Cardiac septum (tissue), 1 donor: ENCODE measurements around a stretch of chr20.

GRCh38 chr20:63695179-63696112 is 1.0 kb upstream of the TNFRSF6B start:
- PRO-cap, result no peak

DNA sequence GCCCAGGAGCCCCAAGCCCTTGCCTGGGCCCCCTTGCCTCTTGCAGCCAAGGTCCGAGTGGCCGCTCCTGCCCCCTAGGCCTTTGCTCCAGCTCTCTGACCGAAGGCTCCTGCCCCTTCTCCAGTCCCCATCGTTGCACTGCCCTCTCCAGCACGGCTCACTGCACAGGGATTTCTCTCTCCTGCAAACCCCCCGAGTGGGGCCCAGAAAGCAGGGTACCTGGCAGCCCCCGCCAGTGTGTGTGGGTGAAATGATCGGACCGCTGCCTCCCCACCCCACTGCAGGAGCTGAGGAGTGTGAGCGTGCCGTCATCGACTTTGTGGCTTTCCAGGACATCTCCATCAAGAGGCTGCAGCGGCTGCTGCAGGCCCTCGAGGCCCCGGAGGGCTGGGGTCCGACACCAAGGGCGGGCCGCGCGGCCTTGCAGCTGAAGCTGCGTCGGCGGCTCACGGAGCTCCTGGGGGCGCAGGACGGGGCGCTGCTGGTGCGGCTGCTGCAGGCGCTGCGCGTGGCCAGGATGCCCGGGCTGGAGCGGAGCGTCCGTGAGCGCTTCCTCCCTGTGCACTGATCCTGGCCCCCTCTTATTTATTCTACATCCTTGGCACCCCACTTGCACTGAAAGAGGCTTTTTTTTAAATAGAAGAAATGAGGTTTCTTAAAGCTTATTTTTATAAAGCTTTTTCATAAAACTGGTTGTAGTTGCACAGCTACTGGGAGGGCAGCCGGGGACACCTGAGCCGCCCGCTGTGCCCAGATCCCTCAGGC is 1.7 kb downstream of the TNFRSF6B start:
- PRO-cap, result no peak

DNA sequence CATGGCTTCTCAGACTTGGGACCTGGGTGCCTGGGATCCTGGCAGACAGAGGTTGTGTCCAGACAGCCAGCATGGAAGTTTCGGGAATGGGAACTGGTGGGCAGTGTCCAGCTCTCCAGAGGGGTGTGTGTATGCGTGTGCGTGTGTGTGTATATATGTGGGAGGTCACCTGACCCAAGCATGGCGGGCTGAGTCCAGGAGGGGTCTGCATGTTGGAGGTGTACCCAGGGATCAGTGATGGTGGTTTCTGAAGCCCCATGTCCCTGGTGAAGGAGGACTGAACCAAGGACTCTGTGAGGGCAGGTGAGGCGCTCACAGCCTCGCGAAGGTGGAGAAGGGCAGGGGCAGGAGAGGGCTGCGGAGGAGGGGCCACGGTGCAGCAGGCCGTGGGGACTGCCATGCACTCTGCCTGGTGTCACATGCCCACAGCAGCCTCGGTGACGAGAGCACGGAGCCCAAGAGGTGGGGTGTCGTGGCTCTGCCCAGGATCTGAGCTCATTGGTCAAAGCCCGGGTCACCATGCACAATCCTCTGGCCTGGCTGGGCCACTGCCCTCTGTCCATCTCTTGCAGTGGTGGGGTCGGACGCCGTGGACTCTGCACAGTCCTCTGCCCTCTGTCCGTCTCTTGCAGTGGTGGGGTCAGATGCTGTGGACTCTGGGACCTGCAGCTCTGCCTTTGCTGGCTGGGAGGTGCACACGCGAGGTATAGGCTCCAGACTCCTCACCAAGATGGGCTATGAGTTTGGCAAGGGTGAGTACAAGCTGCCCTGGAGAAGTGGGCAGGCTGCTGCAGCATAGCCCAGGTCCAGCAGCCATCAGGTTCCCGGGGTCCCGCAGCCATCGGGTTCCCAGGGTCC is 2.2 kb upstream of the LIME1 start:
- PRO-cap, result no peak

- PRO-cap, result no peak
Observed at GRCh38 chr20:63735420-63736069, 919 bp upstream of the LIME1 start.

- PRO-cap, result no peak
Observed at GRCh38 chr20:63743128-63744097, 3.8 kb downstream of the SLC2A4RG start.

DNA sequence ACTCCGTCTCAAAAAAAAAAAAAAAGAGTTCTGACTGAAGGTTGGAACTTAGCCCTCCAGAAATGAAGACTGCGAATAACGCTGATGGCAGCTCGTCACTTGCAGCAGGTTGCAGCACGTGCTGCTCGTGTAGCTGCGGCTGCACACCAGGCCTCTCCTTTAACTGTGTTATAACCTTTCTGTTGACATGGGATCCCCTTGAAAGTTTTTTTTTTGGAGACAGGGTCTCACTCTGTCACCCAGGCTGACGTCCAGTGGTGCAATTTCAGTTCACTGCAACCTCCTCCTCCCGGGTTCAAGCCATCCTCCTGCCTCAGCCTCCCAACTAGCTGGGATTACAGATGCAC is 26.6 kb downstream of the DNAJC5 start:
- PRO-cap, result no peak

DNA sequence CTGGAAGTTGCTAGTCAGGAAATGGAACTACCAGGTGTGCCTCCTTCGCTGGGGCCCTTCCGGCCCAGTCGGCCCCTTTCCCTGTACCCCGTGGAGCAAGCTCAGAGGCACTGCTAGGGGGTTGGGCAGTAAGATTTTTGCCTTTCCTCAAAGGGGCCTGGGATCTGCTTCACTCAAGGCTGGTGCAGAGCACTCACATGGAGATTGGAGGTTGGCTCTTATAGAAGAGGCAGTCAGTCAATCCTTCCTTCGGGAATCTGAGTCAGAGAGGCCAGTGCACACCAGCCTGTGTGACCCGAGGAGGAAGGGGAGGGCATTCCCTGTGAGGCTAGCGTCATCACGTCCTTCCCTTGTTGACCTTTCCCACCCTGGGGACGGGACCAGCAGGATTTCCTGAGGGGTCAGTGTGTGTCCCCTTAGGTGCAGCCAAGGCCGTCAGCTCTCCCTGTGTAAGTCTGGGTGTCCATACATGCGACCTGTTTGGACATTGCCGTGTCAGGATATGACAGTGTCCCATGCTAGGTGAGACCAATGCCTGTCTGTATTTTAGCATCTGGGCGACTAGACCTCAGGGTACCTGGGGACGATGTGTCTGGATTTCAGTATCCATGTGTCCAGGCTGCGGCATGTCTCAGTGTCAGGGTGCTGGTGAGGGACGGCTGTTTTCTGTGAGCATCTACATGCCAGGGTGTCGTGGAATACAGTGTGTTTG is 2.7 kb upstream of the ZNF512B start:
- PRO-cap, result bidirectional peak, plus-strand start at position 390 of the sequence, minus-strand start at position 259 of the sequence

DNA sequence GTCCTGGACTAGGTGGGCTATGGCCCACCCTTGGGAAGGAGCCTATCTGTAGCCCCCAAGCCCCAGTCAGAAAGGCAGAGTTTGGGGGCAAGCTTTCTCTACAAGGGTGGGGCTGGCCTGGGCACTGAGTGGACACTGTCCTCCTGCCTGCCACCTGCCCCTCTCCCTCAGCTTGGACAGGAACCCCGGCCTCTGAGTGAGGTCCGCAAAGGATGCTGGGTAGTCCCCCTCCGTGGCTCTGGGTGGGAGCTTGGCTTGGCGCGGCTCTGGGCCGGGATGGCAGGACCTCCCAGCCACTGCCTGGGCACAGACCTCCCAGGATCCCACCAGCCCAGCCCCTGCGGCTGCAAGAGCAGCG is 2.8 kb upstream of the SOX18 start:
- PRO-cap, result unidirectional peak, minus-strand start at position 165 of the sequence

DNA sequence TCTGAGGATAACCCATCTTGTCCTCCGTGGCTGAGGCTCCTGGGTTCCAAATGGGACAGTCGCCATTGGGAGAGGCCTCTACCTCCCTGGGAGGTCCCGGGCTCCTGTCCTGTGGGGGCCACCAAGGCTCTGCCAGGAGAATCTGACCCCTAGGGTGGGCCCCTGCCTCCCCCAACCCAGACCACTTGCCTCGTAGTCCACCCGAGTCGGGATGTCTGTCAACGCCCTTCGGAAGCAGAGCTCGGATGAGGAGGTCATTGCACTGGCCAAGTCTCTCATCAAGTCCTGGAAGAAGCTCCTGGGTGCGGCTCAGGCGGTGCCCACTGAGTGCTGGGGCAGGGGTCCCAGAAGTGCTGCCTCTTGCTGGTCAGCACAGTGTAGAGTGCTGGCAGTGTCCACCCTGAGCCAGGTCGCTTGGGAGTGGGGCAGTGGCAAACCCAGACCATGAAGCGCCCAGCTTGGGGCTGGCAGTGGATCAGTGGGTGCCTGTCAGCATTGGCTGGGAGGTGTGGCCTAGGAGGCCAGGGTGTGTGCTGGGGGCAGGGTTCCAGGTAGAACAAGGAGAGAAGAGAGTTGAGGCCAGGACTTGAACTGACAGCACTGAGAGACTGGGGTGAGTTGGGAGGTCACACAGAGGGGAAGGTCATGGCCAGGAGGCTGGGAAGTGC is 3.9 kb downstream of the TCEA2 start:
- PRO-cap, result no peak

DNA sequence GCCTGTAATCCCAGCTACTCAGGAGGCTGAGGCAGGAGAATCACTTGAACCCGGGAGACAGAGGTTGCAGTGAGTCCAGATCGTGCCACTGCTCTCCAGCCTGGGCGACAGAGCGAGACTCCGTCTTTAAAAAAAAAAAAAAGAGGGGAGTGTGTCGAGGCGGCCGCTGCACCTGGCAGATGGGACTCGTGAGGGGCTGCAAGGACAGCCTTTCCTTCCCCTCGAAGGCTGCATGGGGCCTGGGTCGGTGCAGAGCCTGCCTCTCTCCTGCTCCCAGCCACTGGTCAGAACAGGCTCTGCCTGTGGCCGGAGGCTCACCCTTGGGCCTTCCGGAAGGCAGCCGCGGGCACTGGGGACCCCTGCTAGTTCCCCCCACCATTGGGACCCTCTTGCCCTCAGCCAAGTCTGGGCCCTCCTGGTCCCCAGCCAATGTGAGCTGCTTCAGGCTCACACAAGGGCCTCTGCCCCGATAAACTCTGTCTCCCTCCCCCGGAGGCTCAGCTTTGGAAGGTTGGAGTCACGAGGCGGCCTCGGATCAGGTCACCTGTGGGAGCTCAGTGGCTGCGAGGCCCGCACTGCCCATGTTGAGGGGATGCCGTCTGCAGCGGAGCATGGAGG is 8.0 kb downstream of the RGS19 start:
- PRO-cap, result no peak

- PRO-cap, result no peak
Observed at GRCh38 chr20:64071847-64072356, 7.4 kb downstream of the RGS19 start.

DNA sequence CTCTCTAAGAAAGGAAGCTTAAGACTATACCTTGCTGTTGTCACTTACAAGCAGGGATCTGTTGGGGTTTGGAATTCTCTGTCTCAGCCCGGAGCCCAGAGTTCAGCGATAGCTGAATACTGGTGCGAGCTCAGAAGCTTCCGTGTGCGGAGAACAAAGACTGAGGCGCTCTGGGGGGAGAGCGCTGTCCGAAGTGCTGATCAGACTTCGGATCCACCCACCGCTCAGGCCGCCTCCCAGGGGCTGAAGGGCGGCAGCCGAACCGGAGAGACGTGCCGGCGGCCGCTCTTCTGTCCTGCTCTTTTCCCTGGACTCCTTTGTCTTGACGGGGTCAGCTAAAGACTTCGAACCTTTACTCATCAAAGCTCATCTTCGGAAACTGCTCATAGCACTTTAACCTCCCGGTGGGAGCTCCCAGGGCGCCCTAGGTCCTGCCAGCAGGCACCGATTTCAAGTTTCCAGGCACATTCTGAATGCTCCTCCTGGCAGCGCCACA is 2.3 kb upstream of the MYT1 start:
- PRO-cap, result no peak

DNA sequence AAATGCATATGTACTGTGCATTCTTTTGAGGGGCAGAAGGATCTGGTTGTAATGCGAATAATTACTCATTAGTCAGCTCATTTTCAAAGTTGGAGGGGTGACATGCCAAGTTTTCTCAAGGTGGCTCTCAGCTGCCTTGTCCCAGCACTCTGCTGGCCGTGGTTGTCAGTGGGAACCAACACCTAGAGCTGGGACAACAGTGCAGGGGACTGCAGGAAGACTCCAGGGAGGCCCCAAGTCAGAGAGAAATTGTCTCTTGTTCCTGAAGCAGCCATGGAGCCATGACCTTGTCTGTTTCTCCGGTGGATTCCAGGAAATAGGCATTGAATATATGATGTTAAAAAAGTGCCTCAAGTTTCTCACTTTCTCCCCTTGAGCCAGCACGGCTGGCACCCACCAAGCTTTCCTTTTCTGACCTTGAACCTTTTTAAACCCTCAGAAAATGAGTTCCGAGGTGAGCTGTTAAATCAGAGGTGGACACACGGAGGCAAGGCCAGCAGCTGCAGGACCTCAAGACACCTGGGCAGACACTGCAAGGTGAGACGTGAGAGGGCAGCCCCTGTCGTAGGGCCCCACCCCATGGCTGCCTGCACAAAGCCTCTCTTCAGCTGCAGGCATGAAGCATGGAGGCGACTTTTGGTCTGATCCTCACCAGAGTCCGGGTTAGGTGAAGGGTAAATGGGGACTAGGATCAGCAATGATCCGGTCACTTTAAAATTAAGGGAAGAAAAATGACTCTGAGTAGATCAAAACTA is 25.5 kb downstream of the MYT1 start:
- PRO-cap, result no peak